ENCODE data around the gene RBAK.

DNA sequence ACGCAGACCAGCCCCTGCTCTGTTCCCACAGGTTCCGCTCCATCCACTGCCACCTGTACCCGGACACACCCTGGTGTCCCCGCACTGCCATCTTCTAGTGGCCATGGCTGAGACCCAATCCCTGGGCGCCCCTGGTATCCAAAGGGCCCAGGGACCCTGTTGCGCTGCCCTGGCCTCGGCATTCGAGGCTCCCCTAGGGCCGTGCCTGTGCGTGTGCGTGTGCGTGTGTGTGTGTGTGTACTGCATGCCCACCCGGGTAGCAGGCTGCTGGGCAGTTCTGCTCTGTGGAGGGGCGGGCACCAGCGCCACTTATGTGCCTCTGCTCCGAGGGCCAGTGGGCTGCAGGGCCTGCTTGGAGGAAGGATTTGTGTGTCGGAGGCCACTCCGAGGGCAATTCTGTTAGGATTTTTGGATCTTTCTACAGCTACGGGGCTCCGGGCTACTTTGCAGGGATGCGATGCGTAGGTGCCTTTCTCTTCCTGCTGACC, 7.6 kb downstream of the LFNG start:
- RRBS: no CpG with 5 or more reads among the region's 22 CpGs

- RRBS: 62% methylated on average over 3 of the region's 33 CpGs
Measured at GRCh38 chr7:2529053-2530044, 9.8 kb downstream of the LFNG start.

DNA sequence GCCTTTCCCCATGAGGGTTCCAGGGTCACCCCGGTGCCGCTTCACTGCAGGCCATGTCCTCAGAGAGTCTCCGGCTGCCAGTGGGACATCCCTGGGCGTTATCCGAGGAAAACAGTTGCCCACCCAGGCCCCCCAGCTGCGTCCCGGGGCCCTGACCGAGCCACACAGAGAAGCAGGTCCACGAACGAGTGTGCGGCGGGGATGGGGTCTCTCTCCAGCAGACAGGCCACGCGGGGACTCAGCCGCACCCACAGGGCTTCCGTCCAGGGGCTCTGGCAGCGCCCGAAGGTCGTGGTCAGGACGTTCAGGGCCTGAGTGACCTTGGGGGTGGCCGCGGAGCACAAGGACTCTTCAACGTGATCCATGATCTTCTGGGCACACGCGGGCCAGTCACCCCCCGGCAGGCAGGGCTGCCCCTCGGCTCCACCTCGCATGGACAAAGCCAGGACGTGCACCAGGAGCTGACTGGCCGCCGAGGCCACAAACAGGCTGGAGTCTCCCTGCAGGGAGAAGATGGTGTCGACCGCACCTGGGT, 11.8 kb downstream of the BRAT1 start:
- RRBS: 80% methylated on average over 7 of the region's 33 CpGs

- RRBS: no CpG with 5 or more reads among the region's 28 CpGs
Measured at GRCh38 chr7:2545726-2546638, 9.3 kb downstream of the BRAT1 start.

DNA sequence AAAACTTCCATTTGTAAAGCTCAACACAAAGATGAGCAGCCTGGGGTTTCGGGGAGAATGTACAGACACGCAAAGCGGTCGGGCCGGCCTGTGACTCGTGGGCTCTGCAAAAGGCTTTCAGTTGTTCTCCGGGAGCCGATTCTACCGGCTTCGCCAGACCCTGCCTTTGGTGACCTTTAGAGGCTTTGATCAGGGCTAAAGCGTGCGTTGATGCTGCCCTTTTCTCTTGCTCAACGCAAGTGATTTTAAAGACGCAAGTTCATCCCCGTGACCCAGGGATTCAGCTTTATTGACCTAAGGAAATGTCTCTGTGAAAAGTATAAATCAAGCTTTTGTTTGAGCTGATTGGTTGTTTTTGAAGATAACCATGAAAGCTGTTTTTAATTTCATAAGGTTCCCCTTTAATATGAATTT, 23.3 kb upstream of the TTYH3 start:
- RRBS: no CpG with 5 or more reads among the region's 15 CpGs

- RRBS: no CpG with 5 or more reads among the region's 33 CpGs
Measured at GRCh38 chr7:2616903-2617915, 14.6 kb upstream of the TTYH3 start.

GRCh38 chr7:2632519-2633720, 1.1 kb downstream of the TTYH3 start:
- RRBS: 15% methylated on average over 9 of the region's 43 CpGs

GRCh38 chr7:2658863-2659296, 27.1 kb downstream of the TTYH3 start:
- RRBS: no CpG with 5 or more reads among the region's 16 CpGs

DNA sequence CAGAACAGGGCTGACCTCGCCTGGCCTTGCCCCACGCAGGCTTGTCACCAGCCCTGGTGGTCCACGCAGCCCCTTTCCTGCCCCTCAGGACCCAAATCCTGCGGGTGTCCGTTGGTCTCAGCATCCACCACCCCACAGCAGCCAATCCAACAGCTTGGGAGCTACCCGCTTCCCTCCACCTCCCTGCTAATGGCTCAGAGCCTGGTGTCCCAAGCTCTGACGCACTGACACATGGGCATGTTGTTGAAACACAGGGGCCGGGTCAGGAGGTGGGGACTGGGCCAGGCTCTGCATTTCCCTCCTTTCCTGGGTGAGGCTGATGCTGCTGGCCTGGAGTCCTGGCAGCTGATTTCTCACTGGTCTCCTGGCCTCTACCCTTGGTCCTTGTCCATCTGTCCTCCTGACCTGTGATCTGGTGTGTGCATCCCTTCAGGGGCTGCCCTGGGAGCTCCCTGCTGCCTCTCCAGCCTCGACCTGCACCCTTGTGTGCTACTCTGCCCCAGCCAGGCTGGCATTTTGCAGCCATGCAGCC, 13.8 kb downstream of the AMZ1 start:
- RRBS: no CpG with 5 or more reads among the region's 9 CpGs

- RRBS: no CpG with 5 or more reads among the region's 2 CpGs
Measured at GRCh38 chr7:2807470-2807748, 36.7 kb downstream of the GNA12 start.

DNA sequence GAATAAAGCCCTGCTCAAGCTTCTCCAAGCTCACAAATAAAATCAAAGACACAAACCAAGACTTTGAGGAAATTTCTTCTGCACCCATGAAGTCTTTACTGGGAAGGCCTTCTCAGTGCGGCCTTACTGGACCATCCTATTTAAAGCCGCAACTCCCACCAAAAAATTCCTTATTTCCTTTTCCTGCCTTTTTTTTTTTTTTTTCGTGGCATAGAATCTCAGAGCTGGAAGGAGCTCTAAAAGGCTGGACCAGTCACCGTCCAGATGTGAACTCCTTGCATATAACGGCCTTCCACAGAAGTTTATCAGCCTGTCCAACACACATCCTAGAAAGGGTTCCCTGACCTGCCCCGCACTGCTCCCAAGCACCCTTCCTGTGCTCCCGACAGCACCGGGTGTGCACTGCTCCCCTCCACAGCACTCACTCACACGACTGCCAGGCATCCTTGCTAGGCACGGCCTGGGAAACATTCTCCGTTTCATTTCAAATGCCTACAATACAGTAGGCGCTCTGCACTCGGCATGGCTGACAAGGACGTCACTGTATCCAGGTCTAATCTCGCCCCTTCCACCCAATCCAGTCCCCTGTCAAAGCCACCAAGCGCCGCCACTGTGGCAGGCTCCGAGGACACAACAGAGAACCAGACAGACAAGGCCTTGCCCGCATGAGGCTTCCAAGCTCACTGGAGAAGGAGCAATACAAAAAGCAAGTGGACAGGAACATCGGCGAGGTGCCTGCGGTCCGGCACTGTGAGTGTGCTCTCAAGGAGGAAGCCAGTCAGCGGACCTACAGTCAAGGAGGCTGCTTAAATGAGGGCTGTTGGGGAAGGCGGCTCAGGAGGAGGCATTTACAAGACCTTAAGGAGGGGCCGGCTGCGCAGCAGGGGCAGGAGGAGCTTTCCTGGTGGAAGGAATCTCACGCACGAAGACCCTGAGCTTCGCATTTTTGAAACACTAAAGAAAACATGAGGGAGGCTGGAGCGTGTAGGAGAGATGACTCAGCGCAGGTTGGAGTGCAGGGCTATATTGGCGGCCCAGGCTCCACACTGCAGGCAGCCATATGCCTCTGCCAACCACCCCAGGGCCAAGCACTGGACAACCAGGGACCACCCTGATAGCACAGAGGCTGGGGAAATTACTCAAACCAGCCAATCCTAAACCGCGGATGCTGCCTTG, 29.3 kb downstream of the GNA12 start:
- RRBS: no CpG with 5 or more reads among the region's 35 CpGs

DNA sequence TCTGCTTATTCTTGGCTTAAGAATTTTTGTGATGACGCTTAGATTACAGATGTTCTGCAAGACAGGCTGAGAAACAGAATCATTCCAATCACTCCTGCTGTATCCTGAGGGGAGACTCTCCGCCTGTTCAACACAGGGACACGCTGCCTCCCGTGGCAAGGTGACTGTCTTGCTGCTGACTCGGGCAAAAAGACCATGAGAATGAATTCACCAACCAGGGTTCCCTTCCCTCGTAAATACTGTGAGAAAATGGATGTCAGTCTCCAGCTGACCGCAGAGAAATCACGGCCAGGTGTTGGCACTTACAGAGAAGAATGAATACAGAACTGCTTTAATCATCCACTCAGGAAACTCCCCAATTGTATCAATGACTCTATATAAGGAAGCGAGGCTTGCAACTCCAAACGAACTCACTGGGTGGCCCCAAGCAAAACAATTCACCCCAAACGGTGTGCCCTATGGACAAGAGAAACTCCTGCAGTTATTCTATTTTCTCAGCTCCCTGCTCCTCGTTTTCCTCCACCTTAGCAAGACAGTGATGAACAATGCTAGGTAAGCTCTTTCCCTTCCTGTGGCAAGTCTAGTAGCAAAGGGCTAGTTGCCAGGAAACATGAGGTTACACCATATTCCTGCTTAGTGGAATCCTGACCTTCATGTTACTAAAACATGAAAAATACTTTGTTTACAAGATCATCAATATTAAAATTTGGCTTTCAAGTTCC, 22.8 kb downstream of the GNA12 start:
- RRBS: no CpG with 5 or more reads among the region's 12 CpGs

GRCh38 chr7:2870196-2871079, 26.3 kb upstream of the GNA12 start:
- RRBS: no CpG with 5 or more reads among the region's 24 CpGs

DNA sequence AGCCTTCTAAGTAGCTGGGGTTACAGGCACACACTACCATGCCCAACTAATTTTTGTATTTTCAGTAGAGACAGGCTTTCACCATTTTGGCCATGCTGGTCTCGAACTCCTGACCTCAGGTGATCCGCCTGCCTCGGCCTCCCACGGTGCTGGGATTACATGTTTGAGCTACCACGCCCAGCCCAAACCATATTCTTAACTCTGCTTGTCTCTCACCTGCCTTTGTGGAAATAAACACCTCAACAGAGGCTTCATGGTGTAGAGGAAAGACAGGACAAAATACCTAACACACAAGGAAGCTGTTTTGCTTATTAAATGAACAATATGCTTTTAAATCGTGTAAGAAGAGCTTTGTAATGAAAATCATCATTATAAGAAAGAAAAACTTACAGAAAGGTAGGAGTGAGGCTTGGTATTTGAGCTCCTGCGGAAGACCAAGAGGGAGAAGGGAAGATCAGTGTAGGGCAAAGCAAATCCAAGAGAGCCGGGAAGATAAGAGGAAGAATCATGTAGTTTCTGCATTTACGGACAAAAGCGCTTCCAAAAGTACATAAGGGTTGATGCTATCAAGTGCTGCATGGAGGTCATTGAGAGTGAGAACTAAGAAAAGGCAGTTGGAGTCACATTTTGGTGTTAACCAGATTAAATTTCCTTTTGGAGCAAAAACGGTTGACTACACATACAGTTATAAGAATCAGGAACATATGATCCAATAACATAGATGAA, 109.8 kb downstream of the SDK1 start:
- RRBS: no CpG with 5 or more reads among the region's 11 CpGs

GRCh38 chr7:3638967-3639266, 337.9 kb downstream of the SDK1 start:
- RRBS: no CpG with 5 or more reads among the region's 6 CpGs

DNA sequence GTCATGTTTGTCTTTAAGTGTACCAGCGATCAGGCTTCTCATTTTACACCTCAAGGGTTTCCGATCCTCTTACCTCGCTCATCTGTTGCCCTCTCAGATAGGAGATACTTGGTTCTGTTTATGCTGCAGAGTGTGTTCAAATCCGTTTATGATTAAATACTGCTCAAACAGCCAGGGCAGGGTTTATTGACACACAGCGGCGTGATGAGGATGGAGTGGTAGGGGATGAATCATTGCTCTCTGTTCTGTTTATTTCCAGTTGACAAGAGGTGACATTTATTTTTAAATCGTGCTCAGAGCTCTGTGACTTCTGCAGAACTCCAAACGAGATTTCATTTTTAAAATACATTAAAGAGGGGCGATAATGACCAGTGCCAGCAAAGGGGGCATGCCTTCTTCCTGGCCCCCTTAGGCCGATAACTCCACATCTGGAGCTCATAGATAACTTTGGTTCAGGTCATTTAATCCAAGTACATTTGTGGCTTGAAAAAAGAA, 30.6 kb downstream of the FOXK1 start:
- RRBS: no CpG with 5 or more reads among the region's 10 CpGs

GRCh38 chr7:4725891-4726037, 43.7 kb downstream of the FOXK1 start:
- RRBS: no CpG with 5 or more reads among the region's 2 CpGs

- RRBS: 72% methylated on average over 6 of the region's 30 CpGs
Measured at GRCh38 chr7:4837721-4838558, 23.9 kb downstream of the PAPOLB start.

DNA sequence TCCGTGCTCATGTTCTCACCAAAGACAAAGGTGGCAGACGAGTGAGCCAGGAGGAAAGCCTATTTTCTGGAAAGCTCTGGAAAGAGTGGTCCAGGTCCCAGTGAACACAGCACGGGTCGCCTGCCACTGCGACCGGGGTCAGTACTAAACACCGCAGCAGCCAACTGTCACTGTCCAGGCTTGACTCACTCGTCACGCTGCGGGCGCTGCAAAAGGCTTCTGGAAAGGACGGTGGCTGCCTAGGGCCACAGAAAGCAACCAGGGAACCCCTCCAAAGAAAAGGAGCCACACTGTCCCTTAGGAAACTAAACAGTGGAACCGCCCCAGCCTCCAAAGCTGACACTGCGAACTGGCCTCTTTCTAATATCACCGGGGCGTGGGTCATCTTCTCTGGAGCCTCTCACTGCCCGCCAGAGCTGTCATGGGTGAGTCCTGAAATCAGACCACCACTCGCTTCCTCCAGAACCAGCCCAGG, 4.0 kb downstream of the RADIL start:
- RRBS: no CpG with 5 or more reads among the region's 18 CpGs

DNA sequence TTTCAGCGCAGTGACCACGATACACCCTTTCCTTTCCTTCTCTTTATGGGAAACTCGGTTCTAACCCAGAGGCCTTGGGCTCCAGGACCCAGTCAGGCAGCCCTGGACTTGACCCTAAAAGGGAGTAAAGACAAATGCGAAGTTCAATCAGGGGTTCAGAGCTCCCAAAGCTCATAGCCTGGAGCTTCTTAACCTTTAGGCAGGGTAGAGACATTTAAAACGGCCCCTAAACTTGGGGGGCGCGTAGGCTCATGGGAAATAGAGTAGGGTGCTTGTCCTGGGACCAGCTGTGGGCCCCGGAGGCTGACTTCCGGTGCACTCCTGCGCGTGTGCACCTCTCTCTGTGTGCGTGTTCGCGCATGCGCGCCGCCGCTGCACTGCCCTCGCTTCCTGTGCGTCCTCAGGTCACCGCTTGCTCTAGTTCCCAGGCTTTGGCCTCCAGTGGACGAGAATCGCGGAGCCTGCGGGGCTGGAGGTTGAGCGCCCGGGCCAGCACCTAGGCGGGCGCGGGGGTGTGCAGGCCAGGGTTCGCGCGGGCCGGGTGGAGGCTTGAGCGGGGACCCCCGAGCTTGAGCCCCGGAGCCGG, at the start of gene RBAK:
RBAK (plus strand) TSS at position 377 of the 586 bp plus-strand sequence.
- RRBS: 4% methylated on average over 7 of the region's 38 CpGs